ENCODE measurements around a stretch of chr2.

DNA sequence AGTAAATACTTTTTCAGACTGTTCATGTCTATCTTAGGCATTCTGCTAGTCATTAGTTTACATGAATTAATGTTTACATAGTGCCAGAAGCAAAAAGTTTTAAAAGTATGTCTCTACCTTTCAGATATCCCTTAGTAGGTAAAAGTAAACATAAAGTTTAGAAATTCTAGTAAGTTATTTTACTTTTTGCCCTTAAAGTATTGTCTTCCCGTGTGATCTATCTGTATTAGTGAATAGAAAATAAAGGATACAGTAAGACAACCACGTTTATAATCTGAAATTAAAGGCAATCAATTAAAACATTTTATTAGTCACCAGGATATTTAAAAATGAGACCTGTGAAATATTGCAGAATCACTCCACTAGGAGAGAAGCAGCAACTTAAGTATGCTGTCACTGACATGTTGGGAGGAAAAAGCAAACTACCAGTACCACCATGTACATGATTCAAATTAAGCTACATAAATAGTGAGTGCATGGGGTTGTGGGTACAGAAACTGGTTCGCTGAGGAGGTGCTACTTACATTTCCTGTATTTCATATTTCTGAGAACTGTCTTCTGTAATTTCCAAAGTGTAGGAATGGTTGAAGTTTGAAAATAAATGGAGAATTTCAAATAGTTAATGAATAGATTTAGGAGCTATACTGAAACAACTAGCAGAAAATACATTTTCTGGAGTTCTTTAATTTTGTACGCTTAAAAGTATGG lies 7.7 kb upstream of the NR4A2 start:
- PRO-cap, result bidirectional peak, plus-strand start at position 491 of the sequence, minus-strand start at position 454 of the sequence

- PRO-cap, result unidirectional peak, minus-strand start at chr2:156342920
Observed at GRCh38 chr2:156342817-156343247, 10.3 kb upstream of the NR4A2 start.

GRCh38 chr2:156399868-156400946 lies 36.0 kb upstream of the GPD2 start:
- PRO-cap, result bidirectional peak, plus-strand start at chr2:156400466, minus-strand start at chr2:156400424; bidirectional peak, plus-strand start at chr2:156400764, minus-strand start at chr2:156400545

GRCh38 chr2:156431041-156431462 lies 5.1 kb upstream of the GPD2 start:
- PRO-cap, result bidirectional peak, plus-strand start at chr2:156431263, minus-strand start at chr2:156431172

- PRO-cap, result no peak
Observed at GRCh38 chr2:156892505-156893293, 364.8 kb upstream of the GALNT5 start.

DNA sequence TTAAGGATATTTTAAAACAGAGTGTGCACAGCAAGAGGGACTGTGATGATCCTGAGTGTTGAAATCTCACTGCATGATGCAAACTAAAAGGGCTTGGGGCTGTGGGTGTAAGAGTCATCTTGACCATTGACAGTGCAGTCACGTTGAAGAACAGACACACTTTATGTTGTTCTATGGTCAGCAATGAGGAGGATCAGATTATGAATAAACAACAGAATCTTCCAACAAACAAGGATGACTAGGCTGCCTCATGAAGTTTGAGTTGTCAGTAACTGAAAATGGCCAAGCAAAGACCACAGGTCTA lies 87.2 kb upstream of the GALNT5 start:
- PRO-cap, result no peak

DNA sequence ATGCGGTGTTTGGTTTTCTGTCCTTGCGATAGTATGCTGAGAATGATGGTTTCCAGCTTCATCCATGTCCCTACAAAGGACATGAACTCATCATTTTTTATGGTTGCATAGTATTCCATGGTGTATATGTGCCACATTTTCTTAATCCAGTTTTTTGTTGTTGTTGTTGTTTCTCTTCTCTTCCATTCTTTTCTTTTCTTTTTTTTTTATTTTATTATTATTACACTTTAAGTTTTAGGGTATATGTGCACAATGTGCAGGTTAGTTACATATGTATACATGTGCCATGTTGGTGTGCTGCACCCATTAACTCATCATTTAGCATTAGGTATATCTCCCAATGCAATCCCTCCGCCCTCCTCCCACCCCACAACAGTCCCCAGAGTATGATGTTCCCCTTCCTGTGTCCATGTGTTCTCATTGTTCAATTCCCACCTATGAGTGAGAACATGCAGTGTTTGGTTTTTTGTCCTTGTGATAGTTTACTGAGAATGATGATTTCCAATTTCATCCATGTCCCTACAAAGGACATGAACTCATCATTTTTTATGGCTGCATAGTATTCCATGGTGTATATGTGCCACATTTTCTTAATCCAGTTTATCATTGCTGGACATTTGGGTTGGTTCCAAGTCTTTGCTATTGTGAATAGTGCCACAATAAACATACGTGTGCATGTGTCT lies 46.4 kb downstream of the CYTIP start:
- PRO-cap, result no peak

DNA sequence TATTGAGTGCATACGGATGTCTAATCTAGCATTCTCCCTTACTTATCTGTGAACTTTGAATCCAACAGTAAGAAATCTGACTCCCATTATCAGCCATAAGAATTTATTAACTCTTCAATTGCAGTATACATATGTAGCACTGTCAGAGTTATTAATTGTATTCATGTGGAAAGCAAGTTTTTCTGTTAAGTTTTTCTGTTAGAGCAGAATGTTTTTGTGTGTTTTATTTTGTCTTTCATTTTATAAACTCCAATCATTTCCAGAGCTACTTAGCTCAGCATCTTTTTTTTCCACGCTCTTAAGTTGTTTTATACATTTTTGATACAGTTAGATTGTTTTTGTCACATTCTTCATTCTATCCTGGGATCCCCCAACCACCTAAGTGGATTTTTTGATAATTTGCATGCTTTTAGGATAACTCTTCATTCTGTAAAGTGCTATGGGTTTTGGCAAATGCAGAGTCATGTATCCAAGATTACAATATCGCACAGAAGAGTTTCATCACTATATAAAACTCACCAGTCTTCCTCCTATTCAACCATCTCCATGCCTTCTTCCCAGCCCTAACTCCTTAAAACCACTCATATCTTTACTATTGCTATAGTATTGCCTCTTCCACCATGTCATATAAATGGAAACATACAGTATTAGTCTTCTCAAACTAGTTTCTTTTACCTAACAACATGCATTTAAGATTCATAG lies 34.5 kb downstream of the CYTIP start:
- PRO-cap, result no peak

DNA sequence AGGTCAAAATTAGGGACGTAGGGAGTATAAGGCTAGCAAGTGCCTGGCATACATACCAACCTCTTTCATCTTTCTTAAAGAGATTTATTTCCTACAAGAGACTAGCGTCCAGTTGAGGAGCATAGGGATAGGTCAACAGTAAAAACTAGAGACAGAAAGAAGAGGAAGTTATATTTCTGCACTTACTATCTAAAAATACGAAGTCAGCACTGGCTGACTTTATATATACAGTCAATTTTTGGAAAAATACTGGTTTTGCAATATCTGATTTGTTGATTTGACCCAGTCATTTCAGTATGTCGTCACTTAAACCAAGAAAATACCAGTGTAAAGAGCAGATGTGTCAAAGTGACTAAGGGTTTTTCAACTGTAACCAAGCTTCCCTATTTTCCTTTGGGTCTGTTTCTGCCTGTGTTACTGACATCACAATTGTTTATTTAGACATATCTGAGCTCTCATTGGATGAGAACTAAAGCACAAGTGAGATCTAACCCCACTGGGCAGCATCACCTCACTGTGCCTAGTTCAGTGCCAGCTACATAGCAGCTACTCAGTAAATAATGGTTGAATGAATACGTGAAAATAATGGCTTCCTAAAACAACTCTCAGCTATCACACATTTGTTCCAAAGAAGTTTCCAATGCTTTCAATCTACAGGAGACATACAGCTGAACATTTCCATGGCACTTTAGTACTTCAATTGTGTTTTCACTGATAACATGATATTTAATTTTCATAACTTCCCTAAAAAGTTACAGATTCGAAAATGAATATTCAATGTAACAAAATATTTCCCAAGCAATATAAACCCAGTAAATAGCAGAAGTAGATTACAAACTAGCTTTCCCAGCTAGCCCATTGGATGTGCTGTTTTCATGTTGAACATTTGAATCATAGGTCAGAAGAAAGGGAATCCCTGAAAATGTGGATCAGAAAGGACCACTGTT lies 22.9 kb downstream of the CYTIP start:
- PRO-cap, result no peak

DNA sequence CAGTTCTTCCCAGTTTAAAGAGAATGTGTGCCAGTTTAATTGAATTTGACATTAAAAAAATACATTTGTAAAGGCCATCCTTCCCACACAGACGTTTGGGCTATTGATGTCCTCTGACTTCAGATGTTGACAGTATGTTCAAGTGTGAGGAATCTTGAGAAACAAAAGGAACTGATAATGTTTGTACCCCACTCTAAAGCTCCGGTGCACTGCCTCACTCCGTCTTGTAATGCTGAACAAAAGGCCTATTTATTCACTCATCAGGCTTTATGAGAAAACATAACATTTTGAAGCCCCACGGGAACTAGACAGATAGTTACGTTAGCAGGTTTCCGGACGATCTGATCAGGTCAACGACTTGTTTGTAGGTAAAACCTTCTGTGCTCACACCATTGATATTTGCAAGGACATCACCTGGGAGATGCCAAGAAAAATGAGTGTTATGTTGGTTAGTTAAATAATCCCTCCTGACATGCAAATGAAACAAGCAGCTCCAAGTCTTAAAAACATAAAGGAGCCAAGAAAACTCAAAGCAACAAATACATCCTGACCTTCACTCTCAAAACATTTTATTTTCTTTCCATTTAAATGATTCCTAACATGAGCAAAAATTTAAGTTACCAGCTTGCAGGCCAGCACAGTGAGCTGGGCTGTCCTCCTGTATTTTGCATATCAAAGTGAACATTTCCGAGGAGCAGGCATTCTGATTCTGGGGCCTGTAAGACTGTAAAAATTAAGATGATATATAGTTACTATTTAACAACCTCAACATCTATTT lies 13.5 kb downstream of the CYTIP start:
- PRO-cap, result no peak

- PRO-cap, result no peak
Observed at GRCh38 chr2:157442661-157442947, 1.3 kb downstream of the CYTIP start.

GRCh38 chr2:157627648-157628292 lies 894 bp downstream of the ACVR1C start:
- PRO-cap, result no peak

GRCh38 chr2:157839086-157839459 lies 37.1 kb downstream of the ACVR1 start:
- PRO-cap, result no peak

GRCh38 chr2:157874583-157875331 lies 1.4 kb downstream of the ACVR1 start:
- PRO-cap, result unidirectional peak, plus-strand start at chr2:157875054

GRCh38 chr2:158056952-158057485 lies 44.7 kb upstream of the UPP2 start:
- PRO-cap, result no peak

DNA sequence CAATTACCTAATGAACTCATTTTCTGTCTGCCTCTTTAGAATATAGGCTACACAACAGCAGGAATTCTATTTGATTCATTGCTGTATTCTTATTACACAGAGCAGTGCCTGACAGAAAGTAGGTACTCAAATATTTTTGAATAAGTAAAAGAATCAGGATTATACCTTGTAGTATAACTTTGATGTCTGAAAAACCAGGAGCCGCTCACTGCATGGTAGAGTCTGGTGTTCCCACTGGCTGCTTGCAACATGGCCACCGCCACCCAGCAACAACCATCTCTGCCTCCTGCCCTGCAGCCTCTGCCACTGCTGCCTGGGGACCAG lies 38.5 kb upstream of the UPP2 start:
- PRO-cap, result no peak

GRCh38 chr2:158099798-158100293 lies 1.8 kb upstream of the UPP2 start:
- PRO-cap, result no peak

- PRO-cap, result no peak
Observed at GRCh38 chr2:158130648-158131459, 29.2 kb downstream of the UPP2 start.

- PRO-cap, result no peak
Observed at GRCh38 chr2:158351149-158351914, 105.2 kb downstream of the CCDC148 start.

DNA sequence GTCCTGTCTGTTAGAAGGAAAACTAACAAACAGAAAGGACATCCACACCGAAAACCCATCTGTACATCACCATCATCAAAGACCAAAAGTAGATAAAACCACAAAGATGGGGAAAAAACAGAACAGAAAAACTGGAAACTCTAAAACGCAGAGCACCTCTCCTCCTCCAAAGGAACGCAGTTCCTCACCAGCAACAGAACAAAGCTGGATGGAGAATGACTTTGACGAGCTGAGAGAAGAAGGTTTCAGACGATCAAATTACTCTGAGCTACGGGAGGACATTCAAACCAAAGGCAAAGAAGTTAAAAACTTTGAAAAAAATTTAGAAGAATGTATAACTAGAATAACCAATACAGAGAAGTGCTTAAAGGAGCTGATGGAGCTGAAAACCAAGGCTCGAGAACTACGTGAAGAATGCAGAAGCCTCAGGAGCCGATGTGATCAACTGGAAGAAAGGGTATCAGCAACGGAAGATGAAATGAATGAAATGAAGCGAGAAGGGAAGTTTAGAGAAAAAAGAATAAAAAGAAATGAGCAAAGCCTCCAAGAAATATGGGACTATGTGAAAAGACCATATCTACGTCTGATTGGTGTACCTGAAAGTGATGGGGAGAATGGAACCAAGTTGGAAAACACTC lies 66.8 kb downstream of the PKP4 start:
- PRO-cap, result no peak

Data from fallopian tube (tissue), 1 donor.